NCI-H460 (cell line): ENCODE measurements around a stretch of chr20.

GRCh38 chr20:25053007-25053778, 4.7 kb downstream of the ACSS1 start:
RAMPAGE:
- cytosol, long total RNA, result no peak
- long total RNA, result no peak
- nucleus, long total RNA, result no peak

DNA sequence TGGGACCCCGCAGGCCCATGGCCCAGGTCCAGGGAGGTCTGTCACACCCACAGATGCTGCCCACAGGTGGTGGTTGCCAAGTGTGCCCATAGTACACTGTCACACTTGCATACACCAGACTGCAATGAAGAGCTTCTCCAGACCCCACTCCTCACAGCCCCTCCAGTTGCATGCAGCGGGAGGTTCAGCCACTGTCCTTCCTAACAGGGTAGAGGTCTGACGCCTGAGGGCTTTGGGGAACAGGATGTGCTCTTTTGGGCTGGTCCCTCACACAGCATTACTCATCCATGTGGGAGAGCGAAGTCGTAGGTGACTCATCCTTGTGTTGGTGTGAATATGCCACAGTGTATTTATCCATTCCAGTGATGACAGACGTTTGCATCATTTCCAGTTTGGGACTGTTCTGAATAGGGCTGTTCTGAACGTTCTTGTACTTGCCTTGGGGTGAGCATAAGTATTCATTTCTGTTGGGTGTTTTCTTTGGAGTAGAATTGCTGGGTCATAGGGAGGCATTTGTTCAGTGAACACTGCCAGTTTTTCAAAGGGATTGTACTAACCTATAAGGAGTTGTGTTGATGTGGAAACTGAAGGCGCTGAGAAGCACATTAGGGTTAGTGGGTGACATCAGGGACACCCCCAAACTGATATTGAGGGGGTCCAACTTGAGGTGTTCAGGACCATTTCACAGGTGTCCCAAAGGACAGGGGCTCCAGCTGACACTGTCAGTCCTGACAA, 10.1 kb upstream of the PYGB start:
RAMPAGE:
- cytosol, long total RNA, result no peak
- long total RNA, result no peak
- nucleus, long total RNA, result no peak

RAMPAGE:
- cytosol, long total RNA, result no peak
- long total RNA, result no peak
- nucleus, long total RNA, result no peak
These were observed 33.9 kb downstream of the PYGB start for GRCh38 chr20:25281612-25282259.

RAMPAGE:
- cytosol, long total RNA, result no peak
- long total RNA, result no peak
- nucleus, long total RNA, result no peak
These were observed 45.9 kb downstream of the PYGB start for GRCh38 chr20:25293590-25294357.

DNA sequence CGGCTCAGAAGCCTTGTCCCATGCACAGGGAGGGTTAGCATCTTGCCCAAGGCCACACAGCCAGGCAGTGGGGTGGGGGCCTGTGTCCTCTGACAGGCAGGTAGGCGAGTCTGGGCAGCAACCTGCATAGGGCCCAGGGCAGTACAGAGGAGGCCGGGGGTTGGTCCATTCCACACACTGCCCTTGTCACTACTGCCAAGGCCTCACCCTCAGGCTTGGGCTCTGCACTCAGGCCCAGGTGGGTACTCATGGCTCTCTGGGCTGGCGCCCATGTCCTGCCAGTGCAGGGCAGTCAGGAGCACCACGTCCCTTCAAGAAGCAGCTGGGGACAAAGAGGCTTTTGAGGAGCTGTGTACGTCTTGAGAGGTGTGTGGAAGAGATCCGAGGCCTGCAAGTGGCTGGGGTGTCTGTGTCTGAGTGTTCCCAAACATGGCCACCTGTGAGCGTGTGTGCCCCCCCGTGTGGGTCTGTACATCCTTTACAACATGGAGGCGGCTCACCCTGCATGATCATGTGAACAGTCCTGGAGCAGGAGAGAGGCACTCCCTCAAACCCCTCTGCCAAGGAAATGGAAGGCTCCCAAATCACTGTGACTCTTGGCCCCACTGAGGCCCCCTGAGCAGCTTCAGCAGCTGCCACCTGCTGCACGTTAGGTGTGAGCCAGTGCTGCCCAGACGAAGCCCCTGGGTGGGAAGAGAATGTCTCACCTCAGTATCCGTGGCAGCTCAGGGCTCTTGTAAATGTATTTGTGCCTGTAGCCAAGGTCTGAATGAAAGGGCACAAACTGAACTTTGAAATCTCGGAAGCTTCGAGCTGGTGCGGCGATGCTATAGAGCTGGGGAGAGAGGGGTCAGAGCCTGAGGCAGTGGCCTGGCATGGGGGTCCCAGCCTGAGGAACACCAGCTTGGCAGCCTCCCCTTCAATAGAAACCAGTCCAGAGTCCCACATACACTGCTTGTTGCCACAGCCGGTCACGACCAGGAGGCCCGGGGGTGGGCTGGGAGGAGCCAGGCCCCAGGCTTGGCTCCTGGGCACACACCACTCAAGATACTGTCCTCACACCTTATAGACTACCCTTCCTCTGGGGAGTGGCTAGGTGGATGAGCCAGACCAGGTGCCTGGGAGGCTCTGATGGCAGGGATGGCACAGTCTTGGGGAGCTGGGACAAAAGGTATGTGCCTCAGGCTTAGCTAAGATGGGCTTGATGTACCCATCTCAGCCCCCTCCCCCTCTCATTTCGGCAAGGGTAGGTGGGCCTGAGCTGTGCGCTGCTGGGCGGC, 54.1 kb downstream of the PYGB start:
RAMPAGE:
- cytosol, long total RNA, result no peak
- long total RNA, result no peak
- nucleus, long total RNA, result no peak

RAMPAGE:
- cytosol, long total RNA, result no peak
- long total RNA, result no peak
- nucleus, long total RNA, result no peak
These were observed 51.6 kb downstream of the ABHD12 start for GRCh38 chr20:25338869-25339600.

DNA sequence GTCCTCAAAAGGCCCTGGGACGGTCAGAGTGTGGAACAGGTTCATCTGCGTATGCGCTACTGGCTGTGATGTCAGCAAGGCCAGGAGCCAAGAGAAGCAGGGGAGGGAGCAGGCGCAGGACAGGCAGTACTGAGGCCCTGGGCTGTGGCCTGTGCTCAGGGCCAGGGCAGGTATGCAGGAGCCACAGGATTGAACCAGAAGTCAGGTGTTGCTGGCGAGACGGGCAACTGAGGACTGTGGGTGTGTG, 46.7 kb downstream of the GINS1 start:
RAMPAGE:
- cytosol, long total RNA, result no peak
- long total RNA, result no peak
- nucleus, long total RNA, result no peak

DNA sequence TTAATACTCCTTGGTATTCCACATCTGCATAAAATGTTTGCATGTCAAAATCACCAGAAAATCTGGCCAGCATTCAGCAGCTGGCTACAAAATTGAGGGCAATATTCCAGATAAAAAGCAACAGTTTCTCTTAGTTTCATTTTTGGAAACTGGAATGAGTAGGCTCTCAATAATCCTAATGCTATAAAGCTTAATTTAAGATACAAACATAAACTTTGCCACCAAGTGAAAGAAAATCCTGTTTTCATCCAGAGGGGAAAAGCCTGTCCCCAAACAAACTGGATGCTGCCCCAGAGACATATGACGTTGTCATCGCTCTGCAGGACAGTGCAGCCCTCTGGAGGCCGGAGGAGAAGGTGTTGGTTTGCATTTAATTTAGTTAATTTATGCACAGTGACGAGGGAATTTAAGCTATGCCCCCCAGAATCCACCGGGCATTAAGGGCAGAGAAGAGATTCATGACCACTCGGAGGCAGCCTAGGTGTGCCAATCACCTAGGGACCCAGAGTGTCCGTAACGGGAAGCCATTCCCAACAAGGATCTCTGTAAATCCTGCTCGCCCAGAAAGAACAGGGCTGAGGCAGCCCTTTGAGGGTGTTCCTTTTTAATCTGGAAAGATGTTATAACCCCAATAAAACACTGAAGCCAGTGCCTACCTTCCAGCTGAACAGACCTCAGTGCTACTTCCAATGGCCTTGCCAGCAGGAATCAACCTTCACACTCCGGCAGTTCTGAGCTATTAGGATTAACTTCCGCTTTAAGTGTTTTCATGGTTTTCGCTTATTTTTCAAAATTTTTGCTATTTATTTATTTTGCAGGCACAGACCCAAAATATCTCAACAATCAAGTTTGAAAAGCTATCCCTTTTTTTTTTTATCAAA, 45.0 kb downstream of the NINL start:
RAMPAGE:
- cytosol, long total RNA, result no peak
- long total RNA, result no peak
- nucleus, long total RNA, result no peak

RAMPAGE:
- cytosol, long total RNA, result no peak
- long total RNA, result no peak
- nucleus, long total RNA, result no peak
These were observed 1768.4 kb upstream of the DEFB115 start for GRCh38 chr20:29489132-29489459.

DNA sequence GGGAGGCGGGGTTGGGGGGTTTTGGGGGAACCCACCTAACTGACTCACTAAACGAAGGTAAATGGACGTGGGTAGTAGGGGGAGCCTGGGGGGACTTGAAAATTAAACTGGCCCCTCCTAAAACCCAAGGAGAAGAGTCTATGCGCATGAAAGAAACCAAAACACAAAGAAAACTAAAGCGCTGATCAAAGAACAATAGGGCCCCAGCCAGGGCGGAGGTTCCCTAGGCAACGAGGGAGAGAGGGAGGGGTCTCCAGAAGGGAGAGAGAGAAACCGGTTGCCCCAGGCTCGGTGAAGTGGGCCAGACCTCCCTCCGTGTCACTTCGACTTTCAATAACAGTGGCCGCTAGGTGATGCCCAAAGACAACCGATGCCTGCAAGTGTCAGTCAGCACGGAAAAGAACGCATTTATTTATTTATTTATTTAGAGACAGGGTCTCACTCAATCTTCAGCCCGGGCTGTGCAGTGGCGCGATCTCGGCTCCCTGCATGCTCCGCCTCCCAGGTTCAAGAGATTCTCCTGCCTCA, 1504.2 kb upstream of the DEFB115 start:
RAMPAGE:
- cytosol, long total RNA, result no peak
- long total RNA, result no peak
- nucleus, long total RNA, result no peak

RAMPAGE:
- cytosol, long total RNA, result no peak
- long total RNA, result no peak
- nucleus, long total RNA, result no peak
These were observed 24.3 kb upstream of the DEFB116 start for GRCh38 chr20:31332820-31333019.

DNA sequence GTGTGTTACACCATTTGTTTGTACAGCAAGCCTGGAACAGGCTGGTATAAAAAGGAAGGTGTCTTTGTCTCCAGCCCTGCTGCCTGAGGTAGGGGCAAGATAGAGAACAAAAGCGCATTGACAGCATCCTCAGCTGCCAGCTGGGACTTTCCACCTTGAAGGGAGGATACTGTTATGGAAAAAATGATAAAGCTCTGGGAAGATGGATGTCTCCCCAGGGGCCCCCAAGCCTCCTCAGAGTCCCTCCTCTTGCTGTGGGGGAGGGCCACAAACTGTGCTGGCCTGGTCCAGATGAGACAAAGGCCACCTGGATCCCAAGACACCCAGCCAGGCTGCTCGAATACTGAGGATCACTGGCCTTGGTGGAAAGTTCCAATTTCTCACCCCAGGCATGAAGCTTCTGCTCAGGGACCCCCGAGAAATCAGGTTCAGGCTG, 13.0 kb downstream of the REM1 start:
RAMPAGE:
- cytosol, long total RNA, result no peak
- long total RNA, result no peak
- nucleus, long total RNA, result no peak

DNA sequence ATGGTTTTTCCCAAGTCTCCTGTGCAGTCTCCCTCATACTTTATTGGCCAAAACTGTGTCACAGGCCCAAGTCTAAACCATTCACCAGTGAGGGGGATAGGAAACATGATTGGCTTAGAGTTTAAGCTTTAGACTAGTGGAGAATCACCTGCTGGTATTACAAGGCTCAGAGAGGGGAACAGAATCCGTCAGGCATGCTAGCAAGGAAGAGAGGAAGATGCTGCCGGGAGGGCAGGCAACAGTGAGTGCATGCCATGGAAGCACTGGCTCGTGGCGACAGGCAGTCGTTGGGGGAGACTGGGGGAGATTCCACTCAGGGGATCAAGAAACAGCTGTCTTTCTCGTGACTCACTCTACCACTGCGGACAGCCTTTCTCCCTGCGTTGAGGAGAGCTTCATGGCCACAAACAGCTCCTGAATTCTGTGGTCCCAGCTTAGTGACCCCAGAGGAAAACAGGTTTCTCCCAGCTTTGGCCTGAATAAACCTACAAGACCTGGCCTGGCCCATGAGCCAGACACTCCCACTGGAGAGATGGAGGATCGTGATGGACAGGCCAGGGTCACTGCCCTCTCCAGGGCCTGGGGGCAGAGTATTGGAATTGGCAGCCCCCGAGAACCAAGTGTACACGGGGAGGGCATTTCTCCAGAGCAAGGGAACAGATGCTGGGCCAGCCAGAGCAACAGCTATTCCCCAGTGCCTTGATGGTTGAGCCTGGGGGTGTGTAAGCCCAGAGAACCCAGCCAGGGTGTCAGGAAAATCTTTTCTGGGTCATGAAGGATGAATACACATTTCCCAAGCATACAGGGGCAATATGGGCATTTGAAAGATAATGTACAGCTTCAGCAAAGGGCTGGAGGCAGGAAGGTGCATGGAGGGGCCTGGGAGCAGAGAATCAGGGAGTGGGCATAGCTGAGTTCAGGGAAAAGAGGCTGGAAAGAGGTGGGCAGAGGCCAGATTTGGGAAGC, 4.5 kb downstream of the MCTS2 start:
RAMPAGE:
- cytosol, long total RNA, result no peak
- long total RNA, result no peak
- nucleus, long total RNA, result no peak

GRCh38 chr20:31566554-31567657, 19.7 kb downstream of the MCTS2 start:
RAMPAGE:
- cytosol, long total RNA, result no peak
- long total RNA, result no peak
- nucleus, long total RNA, result no peak

GRCh38 chr20:31686172-31686648, 36.5 kb downstream of the BCL2L1 start:
RAMPAGE:
- cytosol, long total RNA, result no peak
- long total RNA, result no peak
- nucleus, long total RNA, result no peak

GRCh38 chr20:31706423-31707109, 16.1 kb downstream of the BCL2L1 start:
RAMPAGE:
- cytosol, long total RNA, result no peak
- long total RNA, result no peak
- nucleus, long total RNA, result no peak

DNA sequence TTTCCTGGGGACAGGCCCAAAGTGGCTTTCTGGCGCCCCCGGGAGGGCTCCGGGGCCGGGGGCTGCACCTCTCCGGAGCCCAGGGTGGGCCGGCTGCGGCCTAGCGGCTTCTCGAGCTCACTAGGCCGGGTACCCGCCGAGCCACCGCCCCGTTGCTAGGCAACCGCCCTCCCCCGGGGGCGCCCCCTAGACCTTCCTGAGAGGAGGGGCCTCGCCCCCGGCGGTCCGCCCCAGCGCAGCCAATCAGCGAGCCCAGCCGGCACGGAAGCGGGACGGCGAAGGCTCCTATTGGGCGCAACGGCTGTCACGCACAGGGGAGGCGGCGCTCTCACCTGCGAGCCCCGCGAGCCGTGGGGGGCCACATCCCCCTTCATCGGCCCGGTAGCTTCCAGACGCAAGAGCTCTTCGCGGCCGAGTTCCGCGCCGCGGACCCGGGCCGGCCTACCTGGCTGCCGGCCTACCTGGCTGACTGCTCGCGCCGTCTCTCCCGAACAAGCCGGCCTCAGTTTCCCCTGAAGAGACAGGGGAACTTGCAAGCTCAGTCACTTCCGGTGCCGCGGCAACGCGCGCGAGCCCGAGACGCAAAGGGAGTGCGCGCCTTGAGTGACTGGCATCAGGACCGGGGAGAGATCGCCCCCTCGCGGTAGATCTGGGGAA, 863 bp upstream of the BCL2L1 start:
RAMPAGE:
- cytosol, long total RNA, result start-site peak on the minus strand centred at position 533 of the sequence, 40 bp wide, 56 and 66 reads in 2 replicates
- long total RNA, result start-site peak on the minus strand centred at position 133 of the sequence, 94 bp wide, 40 and 36 reads in 2 replicates; start-site peak on the minus strand centred at position 544 of the sequence, 65 bp wide, 78 and 57 reads in 2 replicates
- nucleus, long total RNA, result start-site peak on the minus strand centred at position 159 of the sequence, 137 bp wide, 30 and 18 reads in 2 replicates; start-site peak on the minus strand centred at position 543 of the sequence, 82 bp wide, 103 and 39 reads in 2 replicates

RAMPAGE:
- cytosol, long total RNA, result no peak
- long total RNA, result no peak
- nucleus, long total RNA, result no peak
These were observed 9.2 kb downstream of the TTLL9 start for GRCh38 chr20:31879262-31880433.

GRCh38 chr20:31974636-31975596, 7.0 kb downstream of the XKR7 start:
RAMPAGE:
- cytosol, long total RNA, result no peak
- long total RNA, result no peak
- nucleus, long total RNA, result no peak

GRCh38 chr20:32010577-32011297, 499 bp downstream of the CCM2L start:
RAMPAGE:
- cytosol, long total RNA, result no peak
- long total RNA, result no peak
- nucleus, long total RNA, result no peak